ENCODE measurements around the genes MRAP and OLIG1.

- PRO-cap, 3 experiments = no peak in any of the 3 experiments
- RAMPAGE, long total RNA, 4 experiments = no peak in any of the 4 experiments
- RRBS = no CpG with 5 or more reads among the region's 2 CpGs
Observed at GRCh38 chr21:31692101-31692772, 32.7 kb downstream of the SOD1 start.

GRCh38 chr21:31874723-31875660, 2.2 kb downstream of the HUNK start:
- PRO-cap, 3 experiments = no peak in any of the 3 experiments
- RAMPAGE, long total RNA, 4 experiments = no peak in any of the 4 experiments
- RRBS = no CpG with 5 or more reads among the region's 31 CpGs

DNA sequence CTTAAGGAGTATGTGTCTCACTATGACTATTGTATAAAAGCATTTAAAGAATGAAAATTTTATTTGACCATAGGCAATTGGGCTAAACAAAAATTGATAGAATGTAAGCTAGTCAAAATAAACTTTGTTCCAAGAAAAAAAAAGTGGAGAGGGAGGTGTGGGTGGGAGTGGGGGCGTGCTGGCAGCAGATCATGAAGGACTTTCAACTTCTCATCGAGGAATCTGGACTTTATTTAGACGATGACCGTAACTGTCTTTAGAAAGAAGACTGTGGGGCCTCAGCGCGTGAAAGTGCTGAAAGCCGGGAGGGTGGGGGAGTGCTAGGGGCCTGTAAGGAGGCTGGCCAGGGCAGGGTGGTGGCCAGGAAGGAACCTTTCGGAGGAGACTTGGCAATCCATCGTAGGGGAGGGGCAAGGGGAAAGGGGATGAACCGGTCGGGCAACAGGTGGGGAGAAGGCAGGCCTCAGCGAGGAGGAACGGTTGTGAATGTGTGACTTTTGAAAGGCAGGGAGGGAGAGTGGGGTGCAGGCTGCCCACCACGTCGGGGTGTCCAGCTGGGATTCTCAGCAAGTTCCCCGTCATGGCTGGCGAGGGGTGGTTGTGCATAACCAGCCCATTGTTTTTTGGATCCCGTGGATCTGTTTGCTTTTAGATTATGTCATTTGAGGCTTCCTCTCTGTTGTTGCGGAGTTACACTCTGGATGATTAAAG, 35.4 kb downstream of the HUNK start:
- PRO-cap, 3 experiments = no peak in any of the 3 experiments
- RAMPAGE, long total RNA, 4 experiments = no peak in any of the 4 experiments
- RRBS = no CpG with 5 or more reads among the region's 19 CpGs

DNA sequence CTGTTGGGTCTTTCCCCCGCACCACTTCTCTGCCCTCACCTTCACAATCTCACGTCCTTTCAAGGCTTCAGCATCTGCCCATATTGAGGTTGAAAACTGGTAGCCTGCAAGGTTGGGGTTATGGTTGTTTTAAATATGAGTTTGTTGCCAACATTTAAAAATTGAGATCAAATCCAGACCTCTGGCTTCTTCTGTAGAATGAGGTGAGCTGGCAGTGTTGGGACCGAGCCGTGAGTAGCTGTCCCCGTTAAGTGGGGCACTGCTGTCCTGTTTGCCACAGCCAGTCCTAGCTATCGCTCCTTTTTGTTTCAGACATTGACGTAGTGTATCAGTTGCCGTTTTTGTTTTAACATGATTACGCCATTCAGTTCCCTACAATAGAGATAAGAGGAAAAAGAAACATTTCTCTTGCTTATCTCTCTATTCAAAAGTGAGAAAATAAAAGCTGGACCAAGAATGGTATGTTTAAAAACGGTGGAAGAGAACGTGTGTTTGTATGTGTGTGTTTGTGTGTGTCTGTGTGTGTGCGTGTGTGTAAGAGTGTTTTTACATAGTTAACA, 65.5 kb downstream of the HUNK start:
- PRO-cap, 3 experiments = no peak in any of the 3 experiments
- RAMPAGE, long total RNA, 4 experiments = no peak in any of the 4 experiments
- RRBS = no CpG with 5 or more reads among the region's 12 CpGs

- PRO-cap, 3 experiments = peak in 2 of 3 experiments; most common minus-strand start chr21:32256995 (in 2)
- RAMPAGE, long total RNA, 4 experiments = no peak in any of the 4 experiments
- RRBS = no CpG with 5 or more reads among the region's 6 CpGs
Observed at GRCh38 chr21:32256750-32257234, 22.1 kb downstream of the MIS18A start.

GRCh38 chr21:32298534-32299393, at the start of gene MRAP:
MRAP (plus strand) TSS chr21:32298855.
- PRO-cap, 3 experiments = peak in 3 of 3 experiments; most common plus-strand start chr21:32298960 (in 3); most common minus-strand start chr21:32298706 (in 3)
- RAMPAGE, long total RNA, 4 experiments = start-site peak on the plus strand in 4 of 4 experiments, at chr21:32298543-32298966 at its widest, 17 to 3,449 reads per replicate
- RRBS = no CpG with 5 or more reads among the region's 23 CpGs

DNA sequence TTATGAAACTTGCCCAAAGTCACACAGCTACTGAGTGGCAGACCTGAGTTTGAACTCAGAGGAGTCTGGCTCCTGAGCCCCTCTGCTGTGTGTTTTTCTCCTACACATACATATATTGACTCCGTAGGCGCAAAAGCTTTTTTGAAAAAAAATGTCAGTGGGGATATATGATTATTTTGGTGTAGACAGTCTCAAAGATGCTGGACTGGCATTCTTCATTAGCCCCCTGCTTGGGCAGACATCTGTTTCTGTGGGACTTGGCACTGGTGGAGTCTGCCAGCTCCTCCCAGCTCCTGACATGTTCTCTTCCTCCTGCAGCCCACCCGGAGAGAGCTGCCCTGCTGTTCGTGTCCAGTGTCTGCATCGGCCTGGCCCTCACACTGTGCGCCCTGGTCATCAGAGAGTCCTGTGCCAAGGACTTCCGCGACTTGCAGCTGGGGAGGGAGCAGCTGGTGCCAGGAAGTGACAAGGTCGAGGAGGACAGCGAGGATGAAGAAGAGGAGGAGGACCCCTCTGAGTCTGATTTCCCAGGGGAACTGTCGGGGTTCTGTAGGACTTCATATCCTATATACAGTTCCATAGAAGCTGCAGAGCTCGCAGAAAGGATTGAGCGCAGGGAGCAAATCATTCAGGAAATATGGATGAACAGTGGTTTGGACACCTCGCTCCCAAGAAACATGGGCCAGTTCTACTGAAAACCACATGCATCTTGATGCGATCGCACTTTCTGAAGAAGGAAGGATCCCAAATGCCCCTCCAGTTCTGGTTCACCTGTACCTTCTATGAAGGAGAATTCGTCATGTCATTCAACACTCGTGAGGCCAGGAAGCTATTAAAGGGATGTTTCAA, 70.6 kb downstream of the TCP10L start:
- PRO-cap, 3 experiments = no peak in any of the 3 experiments
- RAMPAGE, long total RNA, 4 experiments = no peak in any of the 4 experiments
- RRBS = no CpG with 5 or more reads among the region's 18 CpGs

DNA sequence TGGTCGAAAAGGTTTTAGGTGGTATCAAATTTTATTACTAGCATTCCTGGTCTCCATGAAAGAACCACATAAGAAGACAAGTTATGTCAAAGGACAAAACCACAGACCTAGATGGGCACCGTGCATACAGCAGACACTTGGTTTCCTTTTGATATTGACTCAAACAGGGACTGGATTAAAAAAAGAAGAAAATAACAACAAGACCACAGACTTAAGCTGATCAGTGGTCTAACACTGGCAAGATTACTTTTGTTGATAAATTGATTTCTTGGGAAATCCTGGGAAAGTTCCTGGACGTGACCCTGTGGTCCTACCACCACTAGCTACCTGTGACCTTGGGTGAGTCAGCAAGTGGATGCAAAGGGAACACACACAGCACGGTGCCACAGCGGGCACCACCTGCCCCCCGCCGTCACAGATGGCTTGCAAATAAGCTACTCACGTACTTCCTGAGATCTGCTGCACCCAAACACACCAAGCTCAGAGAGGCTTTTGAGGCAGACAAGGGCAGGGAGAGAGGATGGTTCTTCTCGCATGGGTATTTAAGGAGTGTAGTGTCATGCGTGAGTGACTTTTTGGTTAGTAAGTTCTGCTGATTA, 12.7 kb downstream of the CFAP298 start:
- PRO-cap, 3 experiments = no peak in any of the 3 experiments
- RAMPAGE, long total RNA, 4 experiments = no peak in any of the 4 experiments
- RRBS = no CpG with 5 or more reads among the region's 10 CpGs

GRCh38 chr21:32726500-32727035, 1.2 kb downstream of the SYNJ1 start:
- PRO-cap, 3 experiments = no peak in any of the 3 experiments
- RAMPAGE, long total RNA, 4 experiments = no peak in any of the 4 experiments
- RRBS = no CpG with 5 or more reads among the region's 8 CpGs

DNA sequence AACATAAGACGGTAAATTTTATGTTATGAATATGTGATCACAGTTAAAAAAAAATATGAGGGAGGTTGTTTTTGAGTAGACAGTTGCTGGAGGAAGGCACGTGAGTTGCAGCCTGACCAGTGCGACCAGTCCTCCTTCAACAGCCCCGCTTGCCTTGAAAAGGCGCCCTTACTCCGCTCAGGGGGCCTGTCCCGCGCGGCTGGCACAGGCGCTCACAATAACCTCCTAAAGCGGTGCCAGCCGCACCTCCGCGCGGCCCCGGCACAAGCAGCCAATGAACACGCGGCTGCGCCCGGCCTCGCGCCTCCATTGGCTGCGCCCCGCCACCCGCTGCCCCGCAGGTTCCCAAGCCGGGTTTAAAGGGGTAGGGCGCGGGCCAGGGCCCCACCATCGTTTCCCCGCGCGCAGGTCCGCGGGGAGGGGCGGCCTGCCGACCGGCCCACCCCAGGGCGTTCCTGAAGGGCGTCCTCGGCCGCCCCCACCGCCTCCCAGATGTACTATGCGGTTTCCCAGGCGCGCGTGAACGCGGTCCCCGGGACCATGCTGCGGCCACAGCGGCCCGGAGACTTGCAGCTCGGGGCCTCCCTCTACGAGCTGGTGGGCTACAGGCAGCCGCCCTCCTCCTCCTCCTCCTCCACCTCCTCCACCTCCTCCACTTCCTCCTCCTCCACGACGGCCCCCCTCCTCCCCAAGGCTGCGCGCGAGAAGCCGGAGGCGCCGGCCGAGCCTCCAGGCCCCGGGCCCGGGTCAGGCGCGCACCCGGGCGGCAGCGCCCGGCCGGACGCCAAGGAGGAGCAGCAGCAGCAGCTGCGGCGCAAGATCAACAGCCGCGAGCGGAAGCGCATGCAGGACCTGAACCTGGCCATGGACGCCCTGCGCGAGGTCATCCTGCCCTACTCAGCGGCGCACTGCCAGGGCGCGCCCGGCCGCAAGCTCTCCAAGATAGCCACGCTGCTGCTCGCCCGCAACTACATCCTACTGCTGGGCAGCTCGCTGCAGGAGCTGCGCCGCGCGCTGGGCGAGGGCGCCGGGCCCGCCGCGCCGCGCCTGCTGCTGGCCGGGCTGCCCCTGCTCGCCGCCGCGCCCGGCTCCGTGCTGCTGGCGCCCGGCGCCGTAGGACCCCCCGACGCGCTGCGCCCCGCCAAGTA, at the start of gene OLIG1:
Gene OLIG1 (plus strand): TSS at position 387 of the 1,148 bp plus-strand sequence.
- PRO-cap, 3 experiments = no peak in any of the 3 experiments
- RAMPAGE, long total RNA, 4 experiments = no peak in any of the 4 experiments
- RRBS = 1% methylated on average over 45 of the region's 122 CpGs

- PRO-cap, 3 experiments = no peak in any of the 3 experiments
- RAMPAGE, long total RNA, 4 experiments = no peak in any of the 4 experiments
- RRBS = no CpG with 5 or more reads among the region's 6 CpGs
Observed at GRCh38 chr21:33244266-33245038, 14.7 kb downstream of the IFNAR2 start.

GRCh38 chr21:33382913-33383566, 20.2 kb upstream of the IFNGR2 start:
- PRO-cap, 3 experiments = peak in 3 of 3 experiments; most common plus-strand start chr21:33383284 (in 3); most common minus-strand start chr21:33383339 (in 2)
- RAMPAGE, long total RNA, 4 experiments = no peak in any of the 4 experiments
- RRBS = no CpG with 5 or more reads among the region's 17 CpGs

DNA sequence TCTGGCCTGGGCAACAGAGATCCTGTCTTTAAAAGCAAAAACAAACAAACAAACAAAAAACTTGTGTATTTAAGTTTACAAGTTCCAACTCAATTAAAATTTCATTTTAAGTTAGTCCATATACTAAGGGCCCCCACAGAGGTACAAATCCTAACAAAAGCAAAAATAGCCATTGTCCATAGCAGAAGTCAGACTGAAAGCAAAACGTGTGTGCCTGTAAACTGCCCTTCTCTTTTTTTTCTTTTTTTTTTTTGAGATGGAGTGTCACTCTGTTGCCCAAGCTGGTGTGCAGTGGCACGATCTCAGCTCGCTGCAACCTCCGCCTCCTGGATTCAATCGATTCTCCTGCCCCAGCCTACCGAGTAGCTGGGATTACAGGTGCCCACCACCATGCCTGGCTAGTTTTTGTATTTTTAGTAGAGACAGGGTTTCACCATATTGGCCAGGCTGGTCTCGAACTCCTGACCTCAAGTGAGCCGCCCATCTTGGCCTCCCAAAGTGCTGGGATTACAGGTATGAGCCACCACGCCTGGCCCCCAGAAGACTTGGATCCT, 11.5 kb upstream of the IFNGR2 start:
- PRO-cap, 3 experiments = peak in 1 of 3 experiments; most common minus-strand start position 195 of the sequence (in 1)
- RAMPAGE, long total RNA, 4 experiments = no peak in any of the 4 experiments
- RRBS = no CpG with 5 or more reads among the region's 9 CpGs

DNA sequence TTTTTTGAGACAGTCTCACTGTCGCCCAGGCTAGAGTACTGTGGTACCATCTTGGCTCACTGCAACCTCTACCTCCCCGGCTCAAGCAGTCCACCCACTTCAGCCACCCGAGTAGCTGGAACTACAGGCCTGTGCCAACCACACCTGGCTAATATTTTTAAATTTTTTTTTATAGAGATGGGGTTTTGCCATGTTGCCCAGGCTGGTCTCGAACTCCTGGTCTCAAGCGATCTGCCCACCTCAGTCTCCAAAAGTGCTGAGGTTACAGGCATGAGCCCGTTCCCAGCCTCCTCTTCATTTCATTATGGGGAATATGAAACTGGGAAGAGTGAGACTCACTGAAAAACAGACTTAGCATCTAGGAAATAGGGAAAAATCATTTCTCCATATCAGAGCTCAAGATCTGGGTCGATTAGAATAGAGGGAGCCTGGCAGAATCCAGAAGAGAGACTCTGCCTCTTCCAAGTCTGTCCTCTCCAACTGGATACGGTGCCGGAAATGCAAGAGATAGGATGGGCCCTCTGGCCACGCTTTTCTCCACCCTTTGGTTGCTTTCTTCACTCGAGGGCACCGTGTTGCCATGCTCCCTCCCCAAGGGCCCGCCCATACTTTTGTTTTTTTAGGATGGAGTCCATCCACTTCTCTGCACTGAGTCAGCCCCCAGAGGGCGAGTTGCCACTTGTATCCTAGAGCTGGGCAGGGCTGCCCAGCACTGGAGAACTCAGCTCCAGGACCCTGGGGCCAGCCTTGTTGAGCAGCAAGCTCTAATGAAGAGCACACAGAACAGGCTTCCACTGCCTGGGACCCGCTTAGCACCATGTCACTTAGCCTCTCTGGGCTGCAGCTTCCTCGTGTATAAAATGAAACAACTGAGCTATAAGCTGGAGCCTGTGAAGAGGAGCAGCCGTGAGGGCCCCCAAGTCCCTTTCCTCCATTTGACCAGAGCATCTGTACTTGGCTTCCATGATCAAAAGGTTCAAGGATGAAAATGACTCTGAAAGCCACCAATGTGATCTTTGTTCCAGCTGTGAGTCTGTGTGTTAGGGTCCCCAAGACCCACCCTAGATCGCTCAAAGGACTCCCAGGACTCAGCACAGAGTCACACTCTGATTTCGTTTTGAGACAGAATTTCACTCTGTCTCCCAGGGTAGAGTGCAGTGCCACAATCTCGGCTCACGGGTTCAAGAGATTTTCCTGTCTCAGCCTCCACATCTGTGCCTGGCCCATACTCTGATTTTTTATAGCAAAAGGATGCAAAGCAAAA, 25.5 kb downstream of the IFNGR2 start:
- PRO-cap, 3 experiments = no peak in any of the 3 experiments
- RAMPAGE, long total RNA, 4 experiments = no peak in any of the 4 experiments
- RRBS = no CpG with 5 or more reads among the region's 21 CpGs

GRCh38 chr21:33478538-33478953, 1.2 kb downstream of the TMEM50B start:
- PRO-cap, 3 experiments = no peak in any of the 3 experiments
- RAMPAGE, long total RNA, 4 experiments = no peak in any of the 4 experiments
- RRBS = no CpG with 5 or more reads among the region's 10 CpGs

DNA sequence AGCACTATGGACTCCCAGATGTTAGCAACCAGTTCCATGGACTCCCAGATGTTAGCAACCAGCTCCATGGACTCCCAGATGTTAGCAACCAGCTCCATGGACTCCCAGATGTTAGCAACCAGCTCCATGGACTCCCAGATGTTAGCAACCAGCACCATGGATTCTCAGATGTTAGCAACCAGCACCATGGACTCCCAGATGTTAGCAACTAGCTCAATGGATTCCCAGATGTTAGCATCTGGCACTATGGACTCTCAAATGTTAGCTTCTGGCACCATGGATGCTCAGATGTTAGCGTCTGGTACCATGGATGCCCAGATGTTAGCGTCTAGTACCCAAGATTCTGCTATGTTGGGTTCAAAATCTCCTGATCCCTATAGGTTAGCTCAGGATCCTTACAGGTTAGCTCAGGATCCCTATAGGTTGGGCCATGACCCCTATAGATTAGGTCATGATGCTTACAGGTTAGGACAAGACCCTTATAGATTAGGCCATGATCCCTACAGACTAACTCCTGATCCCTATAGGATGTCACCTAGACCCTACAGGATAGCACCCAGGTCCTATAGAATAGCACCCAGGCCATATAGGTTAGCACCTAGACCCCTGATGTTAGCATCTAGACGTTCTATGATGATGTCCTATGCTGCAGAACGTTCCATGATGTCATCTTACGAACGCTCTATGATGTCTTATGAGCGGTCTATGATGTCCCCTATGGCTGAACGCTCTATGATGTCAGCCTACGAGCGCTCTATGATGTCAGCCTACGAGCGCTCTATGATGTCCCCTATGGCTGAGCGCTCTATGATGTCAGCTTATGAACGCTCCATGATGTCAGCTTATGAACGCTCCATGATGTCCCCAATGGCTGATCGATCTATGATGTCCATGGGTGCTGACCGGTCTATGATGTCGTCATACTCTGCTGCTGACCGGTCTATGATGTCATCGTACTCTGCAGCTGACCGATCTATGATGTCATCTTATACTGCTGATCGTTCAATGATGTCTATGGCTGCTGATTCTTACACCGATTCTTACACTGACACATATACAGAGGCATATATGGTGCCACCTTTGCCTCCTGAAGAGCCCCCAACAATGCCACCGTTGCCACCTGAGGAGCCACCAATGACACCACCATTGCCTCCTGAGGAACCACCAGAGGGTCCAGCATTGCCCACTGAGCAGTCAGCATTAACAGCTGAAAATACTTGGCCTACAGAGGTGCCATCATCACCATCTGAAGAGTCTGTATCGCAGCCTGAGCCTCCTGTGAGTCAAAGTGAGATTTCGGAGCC, 9.2 kb downstream of the SON start:
- PRO-cap, 3 experiments = peak in 1 of 3 experiments; most common plus-strand start position 881 of the sequence (in 1)
- RAMPAGE, long total RNA, 4 experiments = no peak in any of the 4 experiments
- RRBS = no CpG with 5 or more reads among the region's 26 CpGs

- PRO-cap, 3 experiments = peak in 2 of 3 experiments; most common plus-strand start chr21:33655336 (in 1); most common minus-strand start chr21:33655229 (in 1)
- RAMPAGE, long total RNA, 4 experiments = no peak in any of the 4 experiments
- RRBS = no CpG with 5 or more reads among the region's 13 CpGs
Observed at GRCh38 chr21:33655083-33656243, 13.2 kb downstream of the ITSN1 start.

DNA sequence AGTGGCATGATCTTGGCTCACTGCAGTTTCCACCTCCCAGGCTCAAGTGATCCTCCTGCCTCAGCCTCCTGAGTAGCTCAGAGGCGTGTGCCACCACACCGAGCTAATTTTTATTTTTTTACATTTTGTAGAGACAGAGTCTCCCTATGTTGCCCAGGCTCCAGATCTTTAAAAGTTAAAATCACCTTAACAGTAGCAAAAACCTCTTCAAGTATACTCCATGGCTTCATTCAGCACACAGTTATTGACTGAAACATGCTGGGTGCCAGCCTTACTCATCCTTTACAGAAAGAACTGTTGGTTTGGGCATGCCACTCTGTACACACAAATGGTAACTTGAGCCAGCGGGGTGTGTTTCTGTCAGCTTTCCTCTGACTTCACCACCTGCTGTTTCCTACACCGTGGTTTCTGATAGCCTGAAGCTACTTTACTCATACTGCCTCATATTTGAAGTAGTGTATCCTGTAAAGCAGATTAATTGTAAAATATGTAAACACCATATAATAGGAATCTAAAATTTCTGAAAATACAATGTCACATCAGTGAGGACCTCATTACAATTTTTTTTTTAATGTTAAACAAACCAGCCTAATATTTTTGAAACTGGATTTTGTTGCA, 114.0 kb downstream of the ATP5PO start:
- PRO-cap, 3 experiments = no peak in any of the 3 experiments
- RAMPAGE, long total RNA, 4 experiments = no peak in any of the 4 experiments
- RRBS = no CpG with 5 or more reads among the region's 4 CpGs

DNA sequence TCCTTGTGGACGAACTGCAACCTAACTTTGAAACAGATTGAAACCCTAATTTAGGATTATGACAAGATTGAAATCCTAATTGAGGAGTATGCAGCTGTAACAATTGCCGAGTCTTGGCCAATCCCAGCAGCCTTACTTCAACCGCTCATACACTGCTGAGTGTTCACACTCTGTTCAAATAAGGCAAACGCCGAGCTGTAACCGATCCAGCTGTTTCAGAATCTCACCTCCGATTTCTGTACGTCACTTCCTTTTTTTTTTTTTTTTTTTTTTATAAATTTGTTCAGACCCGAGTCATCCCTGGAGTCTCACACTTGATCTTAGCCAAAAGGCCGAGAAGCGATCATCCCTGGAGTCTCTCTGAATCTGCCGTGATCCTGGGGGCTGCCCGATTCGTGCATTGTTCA, 22.3 kb upstream of the ATP5PO start:
- PRO-cap, 3 experiments = no peak in any of the 3 experiments
- RAMPAGE, long total RNA, 4 experiments = no peak in any of the 4 experiments
- RRBS = no CpG with 5 or more reads among the region's 14 CpGs

- PRO-cap, 3 experiments = no peak in any of the 3 experiments
- RAMPAGE, long total RNA, 4 experiments = no peak in any of the 4 experiments
- RRBS = no CpG with 5 or more reads among the region's 11 CpGs
Observed at GRCh38 chr21:34202982-34203554, 129.7 kb downstream of the MRPS6 start.

All from adrenal gland (tissue), 7 donors.